OCI-LY7 (cell line): ENCODE measurements around a stretch of chr6.

DNA sequence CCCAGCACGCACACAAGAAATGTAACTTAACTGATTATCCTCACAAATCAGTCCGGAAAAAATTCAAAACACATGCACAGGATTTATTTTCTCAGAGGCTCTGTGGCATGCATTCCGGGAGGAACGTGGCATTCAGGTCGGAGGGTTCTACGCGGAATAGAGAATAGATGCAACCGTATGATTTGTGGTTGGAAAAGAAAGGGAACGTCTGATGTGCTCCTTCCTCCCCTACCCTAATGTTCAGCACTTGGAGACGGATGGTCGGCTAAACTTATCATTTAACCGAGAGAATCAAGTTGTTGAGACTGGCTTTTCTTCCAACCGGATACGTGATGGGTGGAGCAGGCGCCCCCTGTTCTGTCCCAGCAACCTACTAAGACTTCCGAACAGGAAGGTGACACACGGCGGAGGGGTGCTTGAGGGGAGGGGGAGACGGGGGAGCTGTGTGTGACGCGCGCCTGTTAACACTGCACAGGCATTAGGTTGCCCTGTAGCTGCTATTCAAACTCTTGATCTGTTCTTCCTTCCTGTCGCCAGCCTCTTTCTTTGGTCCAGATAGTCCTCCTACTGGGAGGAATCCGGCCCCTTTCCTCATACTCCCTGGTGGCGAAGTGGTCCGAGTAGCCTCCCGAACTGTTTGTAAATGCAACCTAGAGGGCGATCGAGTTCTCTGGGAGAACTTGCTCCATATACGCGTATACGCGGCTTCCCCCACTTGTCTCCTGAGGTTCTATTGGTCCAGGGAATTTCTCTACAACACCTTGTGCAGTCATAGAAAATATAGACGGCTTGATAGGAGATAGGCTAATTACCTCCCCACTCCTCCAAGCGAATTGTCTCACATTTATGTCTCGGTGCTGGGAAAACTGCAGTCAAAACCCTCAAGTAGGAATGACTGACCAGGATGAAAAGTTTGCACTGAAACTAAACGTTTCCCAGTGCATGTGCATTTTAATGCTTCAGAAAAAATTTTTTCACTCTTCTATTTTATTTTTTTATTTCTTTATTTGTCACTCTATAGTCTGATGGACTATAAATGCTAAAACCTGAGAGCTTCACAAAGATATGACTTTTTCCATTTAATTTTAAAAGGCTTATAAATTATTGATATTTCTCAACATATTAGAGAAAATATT lies 125.9 kb upstream of the SLC2A12 start:
- PRO-cap: no peak
- RAMPAGE, long total RNA: no peak

GRCh38 chr6:134307725-134308470 lies 10.0 kb downstream of the SGK1 start:
- PRO-cap: no peak
- RAMPAGE, long total RNA: no peak

DNA sequence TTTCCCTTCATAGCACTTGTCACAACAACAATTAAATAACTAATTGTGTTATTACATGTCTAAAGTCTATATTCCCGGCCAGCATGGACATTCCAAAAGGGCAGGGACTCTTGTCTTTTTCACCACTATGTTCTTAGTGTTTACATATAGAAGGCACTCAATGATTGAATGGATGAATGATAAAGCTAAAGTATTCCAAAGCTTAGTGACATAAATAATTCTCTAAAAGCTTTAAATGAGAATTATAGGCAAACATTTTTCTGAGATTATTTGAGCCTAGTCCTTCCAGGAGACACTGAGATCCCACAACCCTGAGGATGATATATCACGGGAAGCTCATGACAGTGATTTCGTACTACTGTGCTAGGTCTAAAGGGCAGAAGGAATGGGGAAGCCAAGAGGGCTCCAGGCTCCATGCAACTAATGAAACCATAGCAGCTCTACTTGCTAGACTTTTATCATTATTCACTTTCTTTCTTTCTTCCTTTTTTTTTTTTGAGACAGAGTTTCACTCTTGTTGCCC lies 57.2 kb upstream of the SGK1 start:
- PRO-cap: no peak
- RAMPAGE, long total RNA: no peak

DNA sequence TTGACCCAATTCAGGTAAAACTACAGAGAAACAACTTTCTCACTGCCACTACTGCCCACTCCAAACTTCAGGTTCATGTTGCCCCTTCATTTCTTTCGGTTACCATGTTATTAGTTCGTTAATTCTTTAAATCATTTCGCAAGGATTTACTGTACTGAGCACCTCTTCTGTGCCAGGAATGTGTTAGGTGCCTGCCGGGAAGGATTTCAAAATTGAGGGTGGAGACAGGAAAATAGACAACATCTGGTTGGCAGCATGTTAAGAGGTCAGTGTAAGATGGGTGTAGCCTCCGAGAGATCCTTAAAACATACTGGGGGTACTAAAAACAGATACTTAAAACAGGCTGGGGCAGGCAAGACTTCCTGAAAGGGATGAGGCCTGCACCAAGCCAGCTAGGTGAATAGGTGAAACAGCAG lies 177.9 kb upstream of the SGK1 start:
- PRO-cap: no peak
- RAMPAGE, long total RNA: no peak

DNA sequence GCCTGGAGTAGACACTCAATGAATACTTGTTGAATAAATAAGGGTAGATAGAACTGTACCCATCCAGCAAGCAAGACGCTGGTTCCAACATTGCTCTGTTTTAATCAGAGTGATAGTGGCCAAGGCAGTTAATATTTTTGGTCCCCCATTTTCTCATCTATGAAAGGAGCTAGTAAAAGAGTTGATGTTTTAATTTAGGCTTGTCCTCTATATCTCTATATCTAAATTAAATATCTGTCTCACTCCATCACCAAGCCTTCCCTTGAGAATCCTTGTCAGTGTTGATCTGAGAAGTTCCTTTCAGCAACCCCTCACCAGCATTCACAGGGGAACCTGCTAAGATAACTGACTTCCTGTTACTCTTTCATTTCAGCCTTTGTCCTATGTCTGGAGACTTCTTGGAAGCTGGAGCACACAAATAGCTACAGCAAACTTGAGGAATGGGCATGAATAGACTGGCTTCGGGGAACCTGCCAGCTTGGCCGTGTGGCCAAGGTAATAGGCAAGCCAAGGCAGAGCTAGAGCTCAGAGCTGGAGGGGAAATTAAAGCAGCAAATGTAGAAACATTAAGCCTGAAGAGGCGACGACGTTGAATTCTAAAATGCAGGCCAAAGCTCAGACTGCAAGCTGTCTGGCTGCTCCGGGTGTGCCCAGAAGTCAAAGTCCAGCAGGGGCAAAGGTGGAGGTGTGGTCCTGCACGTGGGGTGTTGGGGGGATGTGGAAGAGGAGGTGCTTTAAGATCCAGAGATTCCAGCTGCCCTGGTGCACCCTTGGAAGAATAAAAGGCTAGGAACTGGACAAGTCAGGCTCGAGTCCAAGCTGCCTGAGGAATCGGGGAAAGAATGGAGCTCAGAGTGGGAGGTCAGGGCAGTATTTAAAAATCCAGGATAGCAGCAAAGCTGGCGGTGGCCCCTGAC lies 184.8 kb upstream of the SGK1 start:
- PRO-cap: no peak
- RAMPAGE, long total RNA: no peak

DNA sequence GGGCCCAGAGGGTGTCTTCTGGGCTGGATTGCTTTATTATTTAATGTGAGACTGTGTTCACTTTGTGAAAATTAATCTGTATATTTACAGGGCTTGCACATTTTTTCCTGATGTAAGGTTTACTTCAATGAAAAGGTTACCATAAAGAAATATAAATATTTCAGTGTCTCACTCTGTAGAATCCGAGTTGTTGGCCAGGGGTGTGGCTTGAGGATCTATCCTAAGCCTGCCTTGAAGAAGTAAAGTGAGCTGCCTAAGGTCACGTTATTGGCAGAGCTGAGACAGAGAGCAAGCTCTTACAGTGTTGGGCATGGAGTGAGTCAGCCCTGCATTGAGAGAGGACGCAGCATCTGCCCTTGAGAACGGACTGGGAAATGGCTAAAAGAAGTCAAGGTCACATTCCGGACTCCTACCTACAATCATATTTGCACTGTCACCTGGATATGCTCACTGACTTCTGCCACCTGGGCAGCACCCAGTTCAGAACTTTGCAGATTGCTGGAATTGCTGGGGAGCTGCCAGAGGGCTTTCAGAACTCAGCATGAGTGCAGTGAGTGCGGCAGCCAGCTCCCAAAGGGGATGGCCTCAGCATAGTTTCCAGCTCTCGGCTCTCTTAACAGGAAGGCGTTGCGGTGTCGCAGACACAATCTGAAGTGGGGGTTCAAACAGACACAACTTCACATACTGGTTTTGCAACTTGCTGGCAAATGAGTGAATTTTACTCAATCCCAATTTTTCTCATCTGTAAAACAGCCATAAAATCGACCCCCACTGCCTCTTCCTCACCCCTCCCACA lies 199.2 kb upstream of the SGK1 start:
- PRO-cap: no peak
- RAMPAGE, long total RNA: no peak

DNA sequence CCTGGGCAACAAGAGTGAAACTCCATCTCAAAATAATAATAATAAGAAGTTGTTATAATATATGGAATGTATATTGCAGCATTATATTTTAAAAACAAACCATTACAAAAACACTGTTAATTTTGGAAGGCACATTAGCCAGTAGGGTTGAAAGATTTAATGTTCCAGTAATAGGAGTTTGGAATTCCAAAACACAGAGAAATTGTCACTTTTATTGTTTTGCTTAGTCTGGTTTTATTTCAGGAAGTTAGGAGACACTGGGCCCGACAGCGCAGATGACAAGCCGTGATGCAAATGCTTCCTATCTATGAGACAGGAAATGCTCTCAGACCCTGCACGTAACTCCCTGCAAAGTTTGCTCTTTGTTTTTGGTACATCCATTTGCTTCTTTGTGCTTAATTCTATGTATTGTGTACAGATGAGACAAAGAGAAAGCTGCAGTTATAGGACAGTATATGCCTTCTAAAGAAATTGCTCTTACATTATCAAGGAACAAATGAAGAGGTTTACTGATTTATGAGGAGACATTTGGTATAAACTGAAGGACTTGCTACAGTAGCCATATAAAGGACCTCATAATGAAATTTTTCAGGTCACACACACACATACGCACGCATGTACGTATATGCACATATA lies 201.6 kb upstream of the SGK1 start:
- PRO-cap: no peak
- RAMPAGE, long total RNA: no peak

GRCh38 chr6:134678565-134678953 lies 271.3 kb downstream of the ALDH8A1 start:
- PRO-cap: no peak
- RAMPAGE, long total RNA: no peak

DNA sequence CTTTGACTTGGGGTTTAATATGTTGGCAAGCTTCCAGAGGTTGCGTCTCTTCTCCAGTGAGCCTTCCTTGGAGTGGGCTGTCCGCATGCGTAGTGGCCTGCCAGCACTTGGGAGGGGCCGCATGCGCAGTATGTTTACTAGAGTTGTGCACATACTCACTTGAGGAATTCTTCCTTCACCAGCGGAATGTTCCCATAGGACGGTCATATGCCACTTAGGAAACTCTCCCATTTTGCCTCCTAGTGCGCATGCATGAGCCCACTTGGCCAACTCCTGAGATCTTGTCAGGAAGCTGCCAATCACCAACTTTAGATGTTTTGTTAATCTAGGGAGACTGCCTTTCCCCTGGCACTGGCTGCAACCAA lies 235.1 kb downstream of the ALDH8A1 start:
- PRO-cap: no peak
- RAMPAGE, long total RNA: no peak

GRCh38 chr6:134830009-134830681 lies 119.8 kb downstream of the ALDH8A1 start:
- PRO-cap: no peak
- RAMPAGE, long total RNA: no peak

DNA sequence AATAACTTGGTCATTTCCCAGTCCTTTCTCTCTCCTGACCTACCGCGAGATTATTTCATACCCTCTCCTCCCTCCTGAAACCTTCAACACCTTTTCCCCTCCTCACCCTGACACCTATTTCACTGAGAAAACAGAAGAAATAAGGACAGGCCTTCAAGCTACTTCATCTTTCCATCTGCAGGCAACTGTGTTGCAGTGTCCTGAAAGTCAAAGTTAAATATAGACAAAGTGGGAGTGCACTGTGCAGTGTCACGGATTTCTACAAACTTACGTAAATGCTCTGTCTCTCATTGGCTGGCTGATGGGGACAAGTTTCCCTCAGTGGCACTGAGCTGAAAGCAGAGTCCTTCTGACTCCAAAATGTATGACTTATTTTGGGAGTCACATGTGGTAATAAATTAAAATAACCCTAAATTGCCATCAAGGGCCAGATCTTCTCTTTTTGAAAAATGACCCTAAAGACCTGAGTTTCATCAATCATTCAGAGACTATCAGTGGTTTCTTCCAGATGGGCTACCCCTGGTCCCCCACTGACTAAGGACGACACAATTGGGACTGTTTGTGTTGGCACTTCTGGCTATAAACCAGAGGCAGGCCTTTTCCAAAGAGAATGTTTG lies 21.7 kb downstream of the ALDH8A1 start:
- PRO-cap: no peak
- RAMPAGE, long total RNA: no peak

- PRO-cap: no peak
- RAMPAGE, long total RNA: no peak
Measured at GRCh38 chr6:135015145-135015557, 39.5 kb downstream of the HBS1L start.

DNA sequence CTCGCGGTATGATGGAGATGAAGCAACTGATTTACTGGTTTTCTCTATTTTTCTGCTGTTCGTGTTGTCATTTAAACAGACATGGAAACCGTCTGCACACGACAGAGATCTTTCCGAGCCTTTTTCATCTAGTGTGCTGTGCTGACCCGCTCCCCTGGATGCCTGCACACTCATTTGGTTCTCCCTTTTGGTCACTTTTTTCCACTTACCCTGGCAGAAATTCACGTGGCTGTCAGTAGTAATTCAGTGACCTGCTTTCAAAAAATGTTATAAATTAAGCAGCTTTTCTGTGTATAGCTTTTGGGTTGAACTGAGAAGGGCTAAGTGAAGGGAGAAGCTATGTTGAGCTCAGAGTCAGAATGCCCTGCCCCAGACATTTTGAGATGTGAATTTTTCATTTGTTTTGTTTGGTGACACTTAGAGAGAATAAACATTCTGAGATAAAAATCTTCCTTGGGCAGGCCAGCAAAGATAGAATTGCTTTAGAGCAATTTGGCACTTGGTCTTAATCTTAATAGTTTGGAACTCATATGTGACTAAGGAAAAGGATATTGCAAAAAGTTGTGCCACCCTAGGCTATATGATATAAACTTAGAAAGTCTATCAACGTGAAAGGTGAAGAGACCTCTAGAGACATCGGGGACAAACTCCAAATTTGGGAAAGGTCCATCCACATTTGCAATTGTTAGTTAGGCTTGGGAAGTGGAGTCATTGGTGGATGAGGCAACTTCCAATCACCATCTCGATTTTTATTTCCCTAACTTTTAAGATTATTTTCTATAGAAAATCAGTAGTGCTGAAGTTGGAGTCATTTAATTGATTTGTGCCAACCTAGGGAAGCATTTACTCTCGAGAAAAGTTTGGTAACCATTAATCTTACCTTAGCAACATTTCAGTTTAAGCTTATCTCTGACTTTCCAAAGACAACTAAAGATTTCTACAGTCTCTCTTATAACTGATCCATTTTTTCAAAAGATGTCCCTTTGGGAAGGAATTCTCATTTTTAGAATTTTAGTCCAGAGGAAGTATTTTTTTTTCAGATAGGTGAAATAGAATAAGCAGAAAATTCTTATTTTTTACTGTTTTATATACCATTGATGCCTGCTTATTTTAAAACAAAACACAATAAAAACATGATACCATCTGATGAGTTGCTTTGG lies 30.3 kb downstream of the MYB start:
- PRO-cap: no peak
- RAMPAGE, long total RNA: no peak

GRCh38 chr6:135921979-135922584 lies 70.6 kb downstream of the PDE7B start:
- PRO-cap: no peak
- RAMPAGE, long total RNA: no peak

GRCh38 chr6:136038572-136038952 lies 187.1 kb downstream of the PDE7B start:
- PRO-cap: no peak
- RAMPAGE, long total RNA: no peak

GRCh38 chr6:136067589-136068015 lies 182.5 kb downstream of the MTFR2 start:
- PRO-cap: no peak
- RAMPAGE, long total RNA: no peak

DNA sequence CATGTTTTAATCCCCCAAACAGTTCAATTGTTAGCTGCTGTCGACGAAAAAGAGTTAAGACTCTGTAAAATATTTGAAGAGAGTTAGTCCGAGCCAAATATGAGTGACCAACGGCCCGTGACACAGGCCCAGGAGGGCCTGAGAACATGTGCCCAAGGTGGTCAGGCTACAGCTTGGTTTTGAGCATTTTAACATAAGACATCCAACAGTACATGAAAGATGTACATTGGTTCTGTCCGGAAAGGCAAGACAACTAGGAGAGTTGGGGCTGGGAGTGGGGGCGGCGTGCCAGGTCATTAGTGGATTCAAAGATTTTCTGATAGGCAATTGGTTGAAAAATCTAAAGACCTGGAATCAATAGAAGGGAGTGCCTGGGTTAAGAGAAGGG lies 182.1 kb downstream of the MTFR2 start:
- PRO-cap: no peak
- RAMPAGE, long total RNA: no peak

DNA sequence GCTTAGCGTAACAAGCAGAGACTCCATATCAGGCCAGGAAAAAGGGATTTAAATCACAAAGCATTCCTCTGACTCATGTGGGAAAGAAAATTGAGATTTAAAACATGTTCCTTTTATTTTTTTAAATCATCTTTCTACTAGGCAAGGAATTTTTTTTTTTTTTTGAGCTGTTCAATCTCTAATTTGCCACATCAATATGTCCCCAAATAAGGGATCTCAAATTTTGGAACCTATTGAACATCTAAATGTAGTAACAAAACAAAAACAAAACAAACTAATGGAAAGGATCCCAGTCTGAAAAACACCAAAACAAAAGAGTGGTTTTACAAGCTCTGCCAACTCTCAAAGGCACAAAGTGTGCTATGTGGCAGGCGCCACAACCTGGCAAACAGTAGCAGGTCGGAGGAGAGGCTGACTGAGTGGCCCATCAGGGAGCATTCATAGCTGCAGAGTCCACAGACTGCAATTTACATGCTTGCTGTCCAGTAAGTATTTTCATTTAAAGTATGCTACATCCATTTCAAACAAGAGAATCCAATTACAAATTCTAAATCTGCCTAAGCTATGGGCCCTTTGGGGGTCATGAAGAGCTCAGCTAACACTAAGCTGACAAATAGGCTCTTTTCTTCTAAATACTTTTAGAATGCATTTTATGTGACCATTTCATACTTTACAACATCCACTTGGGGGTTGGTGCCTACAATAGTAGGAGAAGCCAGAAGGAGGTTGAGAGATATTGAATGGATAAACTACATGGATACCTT lies 115.6 kb downstream of the MAP7 start:
- PRO-cap: no peak
- RAMPAGE, long total RNA: no peak

GRCh38 chr6:136517576-136518169 lies 32.5 kb downstream of the MAP7 start:
- PRO-cap: no peak
- RAMPAGE, long total RNA: no peak

DNA sequence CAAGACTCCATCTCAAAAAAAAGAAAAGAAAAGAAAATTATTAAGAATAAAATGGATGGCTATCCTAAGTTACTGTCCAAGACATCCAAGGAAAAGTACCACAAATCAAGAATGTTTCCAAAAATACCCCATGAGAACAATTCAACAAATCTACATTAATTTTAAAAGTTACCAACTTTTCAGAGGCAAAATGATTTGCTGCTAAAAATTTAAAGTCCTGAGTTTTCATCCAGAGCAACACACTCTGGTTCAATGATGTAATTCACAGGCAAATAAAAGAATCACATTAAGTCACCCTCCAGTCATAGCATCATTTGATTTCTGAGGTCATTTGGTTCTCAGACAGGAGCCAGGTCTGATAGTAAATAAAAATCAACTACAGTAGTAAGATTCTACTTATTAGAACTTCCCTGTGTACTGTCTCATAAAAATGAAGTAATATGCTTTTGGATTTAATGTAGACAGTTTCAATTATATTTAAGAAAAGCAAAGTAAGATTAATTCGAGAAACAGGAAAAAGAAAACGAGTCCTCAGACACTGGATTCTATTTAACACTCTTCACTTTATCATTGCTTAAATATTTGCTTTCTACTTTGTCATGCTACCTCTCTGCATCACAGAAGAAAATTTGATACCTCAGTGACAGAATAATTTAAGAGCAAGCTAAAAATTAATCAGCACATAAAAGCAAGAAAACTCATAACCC lies 25.8 kb downstream of the MAP7 start:
- PRO-cap: no peak
- RAMPAGE, long total RNA: no peak